SK-N-MC (cell line): Measurements from ENCODE around the genes UQCC2 and LEMD2.

DNA sequence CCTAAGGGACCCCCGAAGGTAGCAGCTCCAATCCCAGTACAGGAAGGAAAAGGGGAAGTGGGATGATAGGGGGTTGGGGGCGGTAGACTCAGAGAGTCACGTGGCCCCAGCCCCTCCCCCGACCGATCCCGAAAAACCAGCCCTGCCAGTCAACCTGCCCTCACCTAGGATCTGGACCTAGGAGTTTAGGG is 1.2 kb downstream of the RGL2 start:
- RRBS, result no CpG with 5 or more reads among the region's 6 CpGs

DNA sequence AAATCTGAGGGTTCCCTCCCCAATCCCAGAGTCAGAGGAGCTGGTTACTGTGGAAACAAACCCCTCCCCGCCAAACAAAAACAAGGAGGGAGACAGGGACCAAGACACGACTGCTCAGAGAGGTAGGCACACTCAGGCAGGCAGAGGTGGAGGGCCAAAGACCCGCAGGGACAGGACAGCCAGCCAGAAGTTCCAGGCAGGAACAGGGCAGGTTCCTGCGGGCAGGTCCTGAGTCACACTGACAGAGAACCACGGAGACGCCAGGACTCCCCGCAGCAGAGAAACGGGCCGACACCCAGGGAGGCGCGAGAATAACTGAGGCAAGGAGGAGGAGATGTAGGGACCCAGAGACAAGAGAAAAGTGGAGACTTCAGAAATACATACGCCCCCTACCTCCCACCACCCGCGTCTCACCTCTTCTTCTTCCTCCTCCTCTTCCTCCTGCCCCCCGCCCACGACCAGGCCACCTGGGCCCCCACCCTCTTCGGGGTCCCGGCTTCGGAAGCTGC is 647 bp downstream of the RGL2 start:
- RRBS, result no CpG with 5 or more reads among the region's 19 CpGs

- RRBS, result 45% methylated on average over 2 of the region's 17 CpGs
These were observed 922 bp downstream of the ZBTB22 start for GRCh38 chr6:33316496-33317147.

- RRBS, result no CpG with 5 or more reads among the region's 14 CpGs
These were observed 28.3 kb upstream of the SMIM40 start for GRCh38 chr6:33357320-33357930.

DNA sequence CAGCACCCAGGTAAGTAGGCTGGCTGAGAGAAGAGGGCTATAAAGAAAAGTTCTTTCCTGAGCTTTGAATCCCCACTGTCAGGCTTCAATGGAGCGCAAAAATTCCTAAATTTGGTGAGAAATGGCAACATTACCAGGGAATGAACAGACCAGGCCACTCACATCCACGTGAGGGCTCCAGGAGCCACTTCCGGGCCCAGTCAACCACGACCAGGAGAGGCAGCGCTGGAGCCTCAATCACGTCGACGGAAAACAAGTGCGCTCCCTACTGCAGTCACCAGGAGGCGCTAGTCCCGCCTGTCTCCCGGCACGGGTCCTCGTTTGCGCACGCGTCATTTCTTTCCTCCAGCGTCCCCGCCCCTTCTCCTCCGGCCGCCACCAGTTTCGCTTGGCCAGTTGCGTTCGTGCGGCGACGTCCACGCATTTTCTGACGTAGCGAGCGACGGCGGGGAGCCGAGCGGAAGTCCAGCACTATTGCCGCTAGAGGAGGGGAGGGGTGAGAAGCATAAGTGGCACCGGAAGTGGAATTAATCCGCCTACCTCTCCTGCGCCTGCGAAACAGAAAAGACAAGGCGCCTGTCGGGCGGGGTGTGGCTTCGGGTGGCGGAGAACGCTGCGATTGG is 382 bp upstream of the KIFC1 start:
- RRBS, result under 1% methylated on average over 14 of the region's 47 CpGs

- RRBS, result 5% methylated on average over 63 of the region's 97 CpGs
These were observed 12.5 kb downstream of the ITPR3 start for GRCh38 chr6:33633361-33634371.

- RRBS, result no CpG with 5 or more reads among the region's 18 CpGs
These were observed 13.4 kb downstream of the ITPR3 start for GRCh38 chr6:33634372-33635007.

GRCh38 chr6:33692584-33693157 is 18.8 kb downstream of the UQCC2 start:
- RRBS, result no CpG with 5 or more reads among the region's 12 CpGs

DNA sequence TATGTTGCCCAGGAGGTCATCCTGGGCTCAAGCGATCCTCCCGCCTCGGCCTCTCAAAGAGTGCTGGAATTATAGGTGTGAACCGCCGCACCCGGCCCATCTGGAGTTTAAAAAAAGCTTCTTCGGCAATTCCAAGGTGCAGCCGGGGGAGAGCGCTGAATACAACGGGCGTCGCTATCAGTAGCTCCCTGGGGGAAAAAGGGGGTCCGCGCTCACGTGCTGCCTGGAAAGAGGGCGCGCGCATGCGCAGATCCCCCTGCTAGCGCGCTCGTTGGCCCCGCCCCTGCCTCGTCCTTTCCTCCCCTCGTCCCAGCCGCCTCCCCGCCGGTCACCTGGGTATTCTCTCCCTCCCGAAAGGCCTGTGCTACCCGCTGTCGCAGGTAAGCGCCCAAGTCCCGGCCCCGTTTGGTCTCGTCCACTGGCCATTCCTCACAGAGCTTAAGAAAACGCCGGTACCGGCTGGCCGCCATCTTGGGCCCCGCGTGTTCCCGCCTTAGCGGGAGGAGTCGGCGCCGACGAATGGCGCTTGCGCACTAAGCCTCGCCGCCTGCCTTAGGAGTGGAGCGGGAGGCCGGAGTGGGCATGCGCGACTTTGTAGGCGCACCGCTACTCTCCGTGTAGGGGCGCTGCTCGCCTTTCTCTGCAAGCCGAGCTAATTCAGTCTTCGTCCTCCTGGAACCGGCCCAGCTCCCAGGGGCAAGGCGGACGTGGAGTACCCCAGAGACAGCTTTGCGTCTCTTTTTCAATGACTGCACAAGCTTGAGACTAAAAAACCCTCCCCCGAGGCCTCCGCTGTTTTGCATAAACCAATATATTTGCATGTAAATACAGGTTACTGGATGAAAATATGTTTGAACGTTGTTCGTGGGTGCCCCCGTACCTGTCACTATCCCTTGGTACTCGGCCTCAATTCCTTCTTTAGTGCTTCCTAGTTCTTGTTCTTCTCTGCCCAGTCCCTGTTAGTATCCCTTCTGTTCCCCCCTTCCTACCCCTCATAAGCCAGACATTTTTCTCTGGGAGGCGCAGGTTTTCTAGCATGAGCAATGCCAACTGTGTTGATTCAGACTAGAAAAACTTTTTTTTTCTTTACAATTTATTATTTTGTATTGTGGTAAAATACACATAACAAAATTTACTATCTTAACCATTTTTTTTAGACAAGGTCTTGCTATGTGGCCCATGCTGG is at the start of gene UQCC2:
TSS of gene UQCC2 (minus strand) at position 484 of the 1,186 bp plus-strand sequence.
- RRBS, result 2% methylated on average over 19 of the region's 73 CpGs

DNA sequence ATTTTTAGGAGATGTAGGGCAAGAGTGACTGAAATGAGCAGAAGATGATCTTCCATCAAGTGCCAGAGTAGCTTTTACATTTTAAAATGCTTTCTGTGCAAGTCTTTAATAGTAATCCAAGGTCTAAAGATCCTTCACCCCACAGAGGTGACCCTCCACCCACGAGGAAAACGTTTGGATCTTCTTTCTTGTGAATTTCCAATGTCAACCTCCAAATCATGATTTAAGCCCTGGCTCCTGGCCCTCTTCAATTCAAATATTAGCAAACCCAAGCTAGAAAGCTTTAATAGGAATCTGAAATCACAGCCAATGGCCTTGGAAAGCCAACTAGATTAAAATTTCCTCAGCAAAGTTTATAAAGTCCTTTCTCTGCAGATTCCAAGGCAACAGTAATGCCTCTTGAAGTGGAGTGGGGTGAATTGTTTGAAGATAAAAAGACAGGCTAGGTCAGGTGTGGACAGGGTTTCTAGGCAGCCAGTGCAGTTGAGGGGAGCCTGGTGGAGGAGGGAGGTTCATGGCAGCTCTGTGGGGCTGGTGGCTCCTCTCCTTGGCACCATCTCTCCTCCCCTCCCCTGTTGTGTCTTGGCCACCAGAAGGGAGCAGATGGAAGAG is 11.9 kb upstream of the UQCC2 start:
- RRBS, result no CpG with 5 or more reads among the region's 2 CpGs

GRCh38 chr6:33730308-33731160 is 16.2 kb downstream of the IP6K3 start:
- RRBS, result no CpG with 5 or more reads among the region's 19 CpGs

DNA sequence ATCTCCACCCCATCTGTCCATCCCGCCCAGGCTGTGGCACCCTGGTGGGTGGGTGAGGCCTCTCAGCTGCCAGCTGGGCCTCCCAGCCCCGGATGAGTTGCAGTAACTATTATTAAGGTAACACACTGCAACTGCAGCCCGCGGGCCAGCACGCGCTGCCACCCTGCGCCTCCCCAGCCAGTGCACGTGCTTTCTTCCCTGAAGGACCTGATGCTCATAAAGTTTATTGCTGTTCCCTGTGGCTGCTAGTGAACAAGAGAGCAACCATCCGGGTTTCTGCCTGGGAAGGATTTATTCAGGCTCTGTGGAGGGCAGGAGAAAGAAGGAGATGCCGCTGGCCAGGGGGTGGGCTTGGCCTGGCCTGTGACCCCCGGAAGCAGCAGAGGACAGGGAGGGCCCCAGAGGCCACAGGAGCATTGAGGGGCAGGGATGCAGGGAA is 1.7 kb downstream of the IP6K3 start:
- RRBS, result 31% methylated on average over 2 of the region's 11 CpGs

- RRBS, result no CpG with 5 or more reads among the region's 23 CpGs
These were observed 9.0 kb downstream of the LEMD2 start for GRCh38 chr6:33779650-33780529.

DNA sequence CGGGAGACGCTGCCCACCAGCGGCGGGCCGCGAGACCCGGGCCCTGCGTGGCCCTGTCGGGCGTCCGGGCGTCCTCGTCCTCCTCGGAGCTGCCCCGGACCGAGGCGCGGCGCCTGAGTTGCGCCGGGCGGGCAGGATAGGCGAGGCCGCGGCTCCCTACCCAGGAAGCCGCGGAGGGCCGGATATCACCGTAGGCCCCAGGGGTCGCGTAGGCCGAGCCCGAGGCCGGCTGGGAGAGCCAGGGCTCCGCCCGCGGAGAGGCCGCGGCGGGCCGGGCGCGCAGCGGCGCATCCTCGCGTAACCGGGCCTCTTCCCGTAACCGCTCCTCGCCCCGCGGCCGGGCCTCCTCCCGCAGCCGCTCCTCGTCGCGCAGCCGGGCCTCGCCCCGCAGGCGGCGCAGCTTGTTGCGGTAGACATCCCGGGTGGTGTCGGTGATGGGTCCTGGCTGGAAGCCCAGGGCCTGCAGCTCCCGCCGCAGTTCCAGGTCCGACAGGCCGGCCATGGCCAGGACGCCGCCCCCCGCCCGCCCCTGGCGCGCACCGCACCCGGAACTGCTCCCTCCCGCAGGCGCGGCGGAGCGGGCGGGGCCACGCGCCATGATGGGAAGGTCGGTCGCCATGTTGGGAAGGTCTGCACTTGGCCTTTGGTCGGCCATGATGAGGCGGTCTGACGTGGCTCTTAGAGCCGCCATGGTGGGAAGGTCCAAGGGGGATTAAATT is at the start of gene LEMD2:
TSS of gene LEMD2 (minus strand) at position 516 of the 719 bp plus-strand sequence.
- RRBS, result 1% methylated on average over 54 of the region's 93 CpGs

- RRBS, result no CpG with 5 or more reads among the region's 9 CpGs
These were observed 101.3 kb upstream of the MLN start for GRCh38 chr6:33905047-33905600.

DNA sequence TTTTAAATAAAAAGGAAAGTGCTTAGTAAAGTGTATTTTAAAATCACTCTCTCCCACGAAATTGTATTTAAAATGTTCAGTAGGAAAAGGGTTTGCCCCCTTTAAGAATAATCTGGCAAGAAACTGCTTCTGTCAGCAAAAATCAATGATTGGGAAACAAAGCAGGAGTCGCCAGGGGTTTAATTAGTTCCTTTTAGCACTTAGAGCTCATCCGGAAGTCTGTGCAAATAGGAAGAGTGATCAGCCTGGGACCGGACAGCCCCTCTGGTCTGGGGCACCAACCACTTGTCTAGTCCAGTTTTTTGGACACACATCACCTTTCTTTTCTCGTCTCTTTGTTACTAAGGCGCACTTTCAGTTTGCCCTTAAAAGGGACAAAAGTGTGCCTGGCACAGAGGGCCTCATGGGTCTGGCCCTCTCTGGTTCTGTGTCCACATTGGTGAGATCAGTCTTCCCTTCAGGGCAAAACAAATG is 150.3 kb downstream of the GRM4 start:
- RRBS, result no CpG with 5 or more reads among the region's 6 CpGs

DNA sequence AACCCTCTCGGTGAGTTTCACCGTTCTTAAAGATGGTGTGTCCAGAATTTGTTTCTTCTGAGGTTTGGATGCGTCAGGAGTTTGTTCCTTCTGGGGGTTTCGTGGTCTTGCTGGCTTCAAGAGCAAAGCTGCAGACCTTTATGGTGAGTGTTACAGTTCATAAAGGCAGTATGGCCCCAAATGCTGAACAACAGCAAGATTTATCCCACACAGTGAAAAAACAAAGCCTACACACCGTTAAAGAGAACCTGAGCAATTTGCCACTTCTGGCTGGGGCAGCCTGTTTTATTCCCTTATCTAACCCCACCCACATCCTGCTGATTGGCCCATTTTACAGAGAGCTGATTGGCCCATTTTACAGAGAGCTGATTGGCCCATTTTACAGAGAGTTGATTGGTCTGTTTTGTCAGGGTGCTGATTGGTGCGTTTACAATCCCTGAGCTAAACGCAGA is 129.4 kb downstream of the GRM4 start:
- RRBS, result no CpG with 5 or more reads among the region's 7 CpGs

GRCh38 chr6:34021793-34022142 is 124.1 kb downstream of the GRM4 start:
- RRBS, result no CpG with 5 or more reads among the region's 18 CpGs

- RRBS, result no CpG with 5 or more reads among the region's 19 CpGs
These were observed 895 bp downstream of the SMIM29 start for GRCh38 chr6:34247534-34248688.

DNA sequence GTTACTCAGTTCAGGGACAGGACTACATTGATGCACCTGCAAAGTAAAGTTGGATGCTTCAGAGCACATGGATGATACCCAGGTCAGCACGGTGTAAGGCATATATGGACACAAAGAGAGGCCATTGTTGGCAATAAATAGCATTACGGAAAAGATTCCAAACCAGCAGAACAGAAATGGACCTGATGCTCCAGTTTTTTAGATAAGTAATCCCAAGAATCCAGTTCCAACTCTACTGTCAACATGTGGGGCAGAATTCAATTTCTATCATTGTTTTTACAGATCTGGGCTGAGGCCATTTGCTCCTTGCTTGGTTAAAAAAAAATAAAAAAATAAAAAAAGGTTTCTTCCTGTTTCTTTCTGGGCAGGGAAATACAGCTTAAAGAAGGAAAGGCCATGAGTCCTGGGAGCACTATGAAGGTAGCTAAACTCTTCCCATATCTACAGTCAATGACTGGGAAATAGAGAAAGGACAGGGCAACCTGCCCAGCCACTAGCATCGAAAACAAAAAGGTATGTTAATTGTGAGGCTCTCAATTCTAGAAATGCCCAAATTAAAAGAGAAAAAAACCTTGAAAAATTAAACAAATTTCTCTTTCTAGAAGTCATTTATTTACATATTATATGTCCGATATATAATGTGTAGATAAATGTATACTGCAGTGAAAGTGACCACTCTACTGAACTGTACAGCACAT is 39.0 kb upstream of the SMIM29 start:
- RRBS, result no CpG with 5 or more reads among the region's 4 CpGs